AG08470 (cell line): Measurements from ENCODE around the genes MARCHF1, APELA, TMEM192, KLHL2, GK3 and CPE.

DNA sequence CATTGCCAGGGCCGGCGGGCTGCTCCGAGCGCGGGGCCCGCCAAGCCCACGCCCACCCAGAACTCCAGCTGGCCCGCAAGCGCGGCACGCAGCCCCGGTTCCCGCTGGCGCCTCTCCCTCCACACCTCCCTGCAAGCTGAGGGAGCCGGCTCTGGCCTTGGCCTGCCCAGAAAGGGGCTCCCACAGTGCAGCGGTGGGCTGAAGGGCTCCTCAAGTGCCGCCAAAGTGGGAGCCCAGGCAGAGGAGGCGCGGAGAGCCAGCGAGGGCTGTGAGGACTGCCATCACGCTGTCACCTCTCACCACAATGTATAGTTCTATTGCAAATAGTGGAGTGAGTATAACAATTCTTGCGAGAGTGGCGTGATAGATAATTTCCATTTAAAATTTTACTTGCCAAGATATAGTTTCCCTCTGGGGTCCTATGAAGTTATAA is 23.3 kb upstream of the NAF1 start:
- RRBS: no CpG with 5 or more reads among the region's 23 CpGs

GRCh38 chr4:163662653-163663327 is 168.3 kb downstream of the TMA16 start:
- RRBS: no CpG with 5 or more reads among the region's 8 CpGs

GRCh38 chr4:164383838-164384249 is at the start of gene MARCHF1:
MARCHF1 (minus strand) TSS chr4:164384019.
- RRBS: 9% methylated on average over 18 of the region's 24 CpGs

DNA sequence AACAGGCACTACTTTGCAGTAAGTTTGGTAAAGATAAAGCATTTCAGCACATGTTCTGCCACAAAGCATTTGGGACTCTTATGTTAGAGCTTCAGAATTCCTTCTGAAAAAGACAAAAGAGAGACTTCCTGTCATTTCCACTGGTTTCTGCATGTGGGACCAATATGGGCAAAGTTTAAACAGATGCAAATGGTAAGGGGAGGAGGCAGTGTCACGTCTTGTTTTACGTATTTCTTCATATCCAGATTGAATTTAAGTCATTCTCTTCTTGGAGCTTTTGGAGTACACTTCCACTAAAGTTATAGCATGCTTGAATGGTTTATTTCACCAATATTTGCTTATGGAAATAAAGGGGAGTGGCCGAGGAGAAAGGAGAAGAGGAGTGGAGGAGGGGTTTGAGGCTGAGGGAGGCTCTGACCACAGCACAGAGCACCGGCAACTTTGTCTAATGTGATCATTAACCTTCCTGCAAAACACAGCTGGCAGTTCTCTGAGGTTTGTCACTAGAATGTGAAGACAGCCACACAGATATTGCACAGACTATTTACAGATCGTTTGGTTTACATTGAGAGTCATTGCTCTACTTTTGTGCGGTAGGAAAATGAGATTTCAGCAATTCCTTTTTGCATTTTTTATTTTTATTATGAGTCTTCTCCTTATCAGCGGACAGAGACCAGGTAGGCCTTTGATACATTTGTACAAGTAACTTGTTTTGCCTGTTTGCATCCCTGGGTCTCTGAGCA is at the start of gene APELA:
Gene APELA (plus strand): TSS at position 448 of the 743 bp plus-strand sequence.
- RRBS: no CpG with 5 or more reads among the region's 7 CpGs

GRCh38 chr4:165112032-165113079 is at the start of gene TMEM192:
TMEM192 (minus strand) TSS chr4:165112860.
- RRBS: 1% methylated on average over 55 of the region's 82 CpGs

- RRBS: 1% methylated on average over 52 of the region's 143 CpGs
These were observed at the start of gene KLHL2 for GRCh38 chr4:165207200-165208331. KLHL2 (plus strand) TSS chr4:165207561.

DNA sequence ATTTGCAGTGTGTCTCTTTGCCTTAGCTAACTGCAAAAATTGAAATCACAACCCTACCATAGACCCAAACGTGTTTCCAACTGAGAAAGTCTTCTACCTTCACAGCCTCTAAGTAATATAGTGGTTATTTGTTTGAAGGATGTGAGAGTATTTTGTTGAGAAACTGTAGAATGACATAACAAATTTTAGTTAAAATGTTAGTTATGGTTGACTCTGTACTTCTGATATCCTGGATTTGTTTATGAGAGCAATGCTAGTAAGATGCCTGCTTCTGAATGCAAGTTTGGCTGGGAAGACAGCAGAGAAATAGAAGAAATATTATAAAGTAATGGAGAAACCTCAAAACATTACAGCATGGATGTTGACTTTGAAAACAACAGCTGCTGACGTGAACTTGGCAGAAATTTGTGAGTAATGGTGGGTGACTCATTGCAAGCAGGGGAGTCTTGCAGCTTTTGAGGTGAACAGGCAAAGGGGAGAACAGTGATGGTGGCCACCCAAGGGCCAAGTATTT is 7.8 kb downstream of the KLHL2 start:
- RRBS: no CpG with 5 or more reads among the region's 2 CpGs

DNA sequence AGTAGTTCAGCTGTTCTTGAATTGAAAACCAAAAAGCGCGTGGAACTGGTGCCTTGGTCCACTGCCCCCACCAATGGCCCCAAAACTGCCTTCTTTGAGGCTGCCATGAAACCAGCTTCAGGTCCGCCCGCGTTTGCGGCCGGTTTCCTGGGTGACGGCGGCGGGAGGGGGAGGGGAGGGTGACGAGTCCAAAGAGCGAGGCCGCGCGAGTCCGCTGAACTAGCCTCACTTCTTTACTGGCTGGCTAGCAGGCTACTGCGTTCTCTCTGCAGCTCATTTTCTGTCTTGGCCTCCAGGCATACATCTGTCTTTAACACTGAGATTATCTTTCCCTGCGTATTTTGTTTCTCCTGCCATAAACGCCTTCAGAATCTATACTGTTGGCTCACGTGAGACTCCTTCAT is at the start of gene GK3:
Gene GK3 (minus strand): TSS at position 166 of the 404 bp plus-strand sequence.
- RRBS: no CpG with 5 or more reads among the region's 20 CpGs

DNA sequence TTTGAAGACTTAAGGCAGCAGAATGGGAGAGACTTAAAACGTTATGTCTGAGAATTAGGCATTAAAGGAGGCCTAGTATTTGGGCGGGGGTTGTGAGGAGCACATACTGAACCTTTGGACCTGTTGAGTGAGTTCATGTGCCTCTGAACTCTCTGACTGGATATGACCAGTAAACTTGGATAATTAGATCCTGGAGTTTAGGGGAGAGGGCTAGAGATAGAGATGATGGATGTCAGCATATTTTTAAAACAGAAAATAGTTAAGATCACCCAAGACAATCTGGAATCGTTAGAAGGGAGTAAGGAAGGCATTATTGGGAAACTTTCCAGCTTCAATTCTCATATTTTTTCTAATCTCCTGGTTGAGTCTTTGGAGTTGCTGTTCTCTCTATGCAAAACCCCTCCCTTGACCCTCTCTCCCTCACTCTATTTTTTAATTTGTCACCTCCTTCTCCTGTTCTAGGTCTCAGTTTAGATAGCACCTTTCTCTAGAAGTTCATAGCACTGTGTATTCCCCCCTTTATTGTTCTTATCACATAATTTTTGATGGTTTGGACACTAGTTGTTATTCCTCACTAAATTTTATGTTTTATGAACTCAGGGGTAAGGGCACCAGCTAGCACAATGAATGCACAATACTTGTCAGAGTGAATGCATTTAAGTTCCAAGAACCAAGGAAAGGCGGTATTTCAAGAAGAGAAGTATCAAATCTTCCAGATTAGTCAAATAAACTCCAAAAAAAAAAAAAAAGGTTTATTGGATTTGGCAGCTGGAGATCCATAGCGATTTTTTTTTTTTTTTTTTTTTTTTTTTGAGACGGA is 1.6 kb downstream of the MSMO1 start:
- RRBS: no CpG with 5 or more reads among the region's 6 CpGs

DNA sequence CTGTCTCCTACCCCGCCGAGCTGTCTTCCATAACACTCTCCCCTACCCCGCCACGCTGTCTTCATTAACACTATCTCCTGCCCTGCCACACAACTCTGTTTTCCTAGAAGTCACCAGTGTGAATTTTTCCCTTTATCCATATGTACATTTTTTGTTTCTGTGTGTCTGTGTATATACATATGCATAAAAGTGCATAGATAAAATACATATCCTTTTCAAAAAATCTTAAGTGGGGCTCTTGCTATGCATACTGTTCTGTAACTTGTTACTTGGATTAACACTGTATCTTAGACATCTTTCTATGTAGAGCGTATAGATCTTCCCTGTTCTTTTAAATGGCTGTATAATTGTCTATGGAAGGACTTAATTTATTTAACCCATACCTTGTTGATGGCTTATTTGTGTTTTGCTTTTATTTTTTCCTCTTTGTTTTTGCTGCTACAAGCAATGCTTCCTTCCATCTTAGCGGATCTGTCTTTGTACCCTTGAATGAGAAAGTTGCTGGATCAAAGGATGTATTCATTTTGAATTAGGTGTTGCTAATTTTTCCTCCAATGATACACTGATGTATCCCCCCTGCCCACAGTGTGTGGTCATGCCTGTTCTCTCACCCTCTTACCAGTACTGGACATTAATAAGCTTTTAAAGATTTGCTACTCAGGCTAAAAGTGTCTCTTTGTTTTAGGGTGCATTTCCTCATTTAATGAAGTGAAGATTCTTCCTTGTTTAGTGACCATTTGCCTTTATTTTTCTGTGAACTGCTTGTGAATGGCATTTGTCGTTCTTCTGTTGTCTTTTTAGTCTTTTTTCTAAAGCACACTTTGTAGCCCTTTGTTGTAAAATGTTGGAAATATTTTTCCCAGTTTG is 4.8 kb downstream of the MSMO1 start:
- RRBS: no CpG with 5 or more reads among the region's 7 CpGs

DNA sequence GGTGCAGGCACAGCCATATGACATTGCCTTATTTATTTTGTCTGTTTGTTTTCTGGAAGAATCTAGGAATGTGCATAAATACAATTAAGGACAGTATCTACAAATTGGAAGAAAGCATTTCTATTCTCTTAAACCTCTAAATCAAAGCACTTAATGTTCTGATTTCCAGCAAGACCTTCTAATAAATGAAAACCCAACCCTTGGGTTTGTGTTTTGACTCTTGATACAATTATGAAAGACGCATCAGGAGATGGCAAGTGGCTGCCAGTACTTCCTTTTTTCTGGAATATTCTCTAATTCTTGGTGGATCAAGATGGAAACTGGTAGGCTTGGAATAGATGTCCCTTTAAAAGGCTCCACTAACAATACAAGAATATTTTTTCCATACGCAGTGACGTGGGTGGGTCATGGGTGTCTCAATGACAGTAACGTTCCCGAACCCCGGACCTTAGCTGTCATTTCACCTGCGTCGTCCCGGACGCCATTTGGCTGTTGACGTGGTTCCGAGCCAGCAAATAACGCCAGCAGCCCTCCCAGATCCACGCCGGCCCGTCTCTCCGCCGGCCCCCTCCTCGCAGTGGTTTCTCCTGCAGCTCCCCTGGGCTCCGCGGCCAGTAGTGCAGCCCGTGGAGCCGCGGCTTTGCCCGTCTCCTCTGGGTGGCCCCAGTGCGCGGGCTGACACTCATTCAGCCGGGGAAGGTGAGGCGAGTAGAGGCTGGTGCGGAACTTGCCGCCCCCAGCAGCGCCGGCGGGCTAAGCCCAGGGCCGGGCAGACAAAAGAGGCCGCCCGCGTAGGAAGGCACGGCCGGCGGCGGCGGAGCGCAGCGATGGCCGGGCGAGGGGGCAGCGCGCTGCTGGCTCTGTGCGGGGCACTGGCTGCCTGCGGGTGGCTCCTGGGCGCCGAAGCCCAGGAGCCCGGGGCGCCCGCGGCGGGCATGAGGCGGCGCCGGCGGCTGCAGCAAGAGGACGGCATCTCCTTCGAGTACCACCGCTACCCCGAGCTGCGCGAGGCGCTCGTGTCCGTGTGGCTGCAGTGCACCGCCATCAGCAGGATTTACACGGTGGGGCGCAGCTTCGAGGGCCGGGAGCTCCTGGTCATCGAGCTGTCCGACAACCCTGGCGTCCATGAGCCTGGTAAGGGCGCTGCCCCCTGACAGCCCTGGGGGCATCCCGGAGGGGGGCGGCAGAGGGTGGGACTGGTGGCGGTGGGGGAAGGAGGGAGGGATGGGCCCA is at the start of gene CPE:
Gene CPE (plus strand): TSS at position 614 of the 1,233 bp plus-strand sequence.
- RRBS: 5% methylated on average over 27 of the region's 83 CpGs

DNA sequence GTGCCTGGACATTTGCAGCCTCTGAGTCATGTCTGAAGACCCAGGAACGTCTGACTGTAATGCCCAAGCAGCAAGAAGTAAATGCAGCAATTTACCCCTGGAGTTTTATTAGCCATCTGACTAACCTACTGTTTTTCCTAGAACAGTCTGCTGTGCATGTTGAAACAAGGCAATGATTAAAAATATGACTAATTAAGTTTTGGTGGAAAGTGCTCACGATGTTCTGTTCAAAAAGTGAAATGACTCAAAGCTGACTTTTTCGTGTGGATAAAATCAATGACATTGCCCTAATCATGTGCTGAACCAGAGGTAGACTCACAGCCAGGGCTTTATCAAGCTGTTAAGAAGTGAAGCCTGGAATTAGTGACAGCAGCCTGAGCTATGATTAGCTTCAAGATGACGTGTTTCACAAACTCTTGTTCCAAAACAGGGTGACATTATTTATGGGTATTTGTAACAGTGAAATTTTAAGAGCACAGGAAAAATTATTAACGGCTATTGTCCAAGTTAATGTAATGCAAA is 201.7 kb downstream of the CPE start:
- RRBS: no CpG with 5 or more reads among the region's 5 CpGs

- RRBS: no CpG with 5 or more reads among the region's 5 CpGs
These were observed 172.3 kb downstream of the TLL1 start for GRCh38 chr4:166045346-166045660.

GRCh38 chr4:168257904-168258194 is 60.7 kb downstream of the DDX60 start:
- RRBS: no CpG with 5 or more reads among the region's 4 CpGs

GRCh38 chr4:168766302-168766898 is 243.7 kb downstream of the CBR4 start:
- RRBS: no CpG with 5 or more reads among the region's 7 CpGs

DNA sequence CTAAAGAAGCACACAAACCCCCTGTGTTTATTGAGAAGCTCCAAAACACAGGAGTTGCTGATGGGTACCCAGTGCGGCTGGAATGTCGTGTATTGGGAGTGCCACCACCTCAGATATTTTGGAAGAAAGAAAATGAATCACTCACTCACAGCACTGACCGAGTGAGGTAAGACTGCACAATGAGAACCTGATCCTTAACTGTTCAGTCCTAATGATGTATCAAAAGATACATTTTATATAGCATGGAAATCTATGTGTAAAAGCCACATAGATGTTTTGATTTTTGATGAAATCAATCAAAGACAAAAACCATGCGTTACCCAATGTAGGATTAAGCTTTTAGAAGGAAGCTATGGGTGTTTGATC is 85.8 kb downstream of the CBR4 start:
- RRBS: no CpG with 5 or more reads among the region's 4 CpGs

- RRBS: no CpG with 5 or more reads among the region's 4 CpGs
These were observed 83.9 kb downstream of the CBR4 start for GRCh38 chr4:168925993-168926690.

DNA sequence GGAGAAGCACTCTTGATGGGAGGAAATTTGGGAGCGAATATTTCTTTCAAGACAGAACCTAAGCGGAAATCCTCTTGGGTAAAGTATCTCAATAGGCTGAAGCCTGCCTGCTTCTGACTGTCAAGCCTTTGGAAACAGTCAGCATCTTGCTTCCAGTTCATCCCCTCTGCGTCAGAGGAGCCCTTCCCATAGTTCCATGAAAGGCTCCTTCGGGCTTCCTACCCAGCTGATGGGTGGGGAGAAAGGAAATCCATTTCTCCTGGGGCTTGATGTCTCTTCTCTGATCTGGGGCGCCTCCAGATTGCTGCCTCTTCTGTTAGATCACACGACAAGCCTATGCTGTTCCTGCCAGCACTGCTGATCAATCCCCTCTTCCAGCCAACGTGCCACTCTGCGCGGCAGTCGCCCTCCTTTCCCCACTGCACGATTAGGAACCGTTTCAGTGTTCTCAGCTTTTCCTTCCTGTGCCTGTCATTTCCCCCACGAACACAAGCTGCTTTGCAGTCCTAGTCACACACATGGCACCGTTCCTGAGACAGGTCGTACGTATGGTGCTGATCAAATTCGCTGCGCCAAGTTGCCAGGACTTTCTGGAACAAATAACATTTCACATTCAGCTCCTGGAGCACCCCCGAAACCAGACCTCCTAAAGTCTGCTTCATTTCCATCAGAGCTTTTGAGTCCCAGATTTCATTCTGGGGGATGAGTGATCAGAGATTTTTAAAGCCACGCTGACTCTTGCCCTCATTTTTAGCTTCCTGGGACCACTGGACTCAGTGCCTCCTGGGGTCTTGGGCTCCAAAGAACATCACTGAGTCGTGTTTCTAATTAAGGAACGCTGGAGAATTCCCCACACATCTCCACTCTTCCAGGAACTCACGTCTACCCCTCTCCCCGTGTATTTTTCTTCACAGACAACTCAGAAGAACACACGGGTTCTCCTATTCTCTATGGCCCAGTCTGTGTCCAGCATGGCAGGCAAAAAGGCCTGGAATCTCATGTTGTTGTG is 49.8 kb upstream of the CBR4 start:
- RRBS: no CpG with 5 or more reads among the region's 25 CpGs

DNA sequence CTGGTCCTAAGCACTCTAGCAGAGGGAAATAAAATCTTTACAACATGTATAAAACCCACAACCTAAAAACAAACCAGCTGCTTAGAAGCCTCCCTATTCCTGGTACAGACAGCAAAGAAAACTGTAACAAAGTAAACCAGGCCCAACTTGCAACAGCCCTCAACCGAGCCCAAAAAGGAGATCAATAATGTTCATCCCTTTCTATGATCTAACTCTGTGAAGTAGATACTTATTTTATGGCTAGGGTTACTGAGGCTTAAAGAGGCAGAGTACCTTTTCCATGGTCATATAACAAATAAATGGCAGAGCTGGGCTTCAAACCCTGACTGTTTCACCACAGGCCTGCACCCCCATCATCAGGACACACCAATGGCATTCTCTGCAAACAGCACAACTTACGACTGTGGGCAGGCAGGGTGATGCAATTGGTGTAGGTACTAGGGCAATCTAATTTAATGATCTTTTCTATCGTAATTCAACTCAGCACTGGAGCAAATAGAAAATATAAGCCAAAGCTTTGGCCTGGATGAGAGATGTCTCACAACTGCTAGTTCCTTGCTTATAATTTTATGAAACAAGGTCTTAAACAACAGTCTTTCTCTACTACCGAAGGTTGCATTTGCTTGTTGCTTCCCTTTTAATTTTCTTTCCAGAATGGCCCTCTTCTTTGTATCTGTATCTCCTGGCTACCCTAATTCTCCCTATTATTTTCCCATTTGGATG is 118.8 kb upstream of the CBR4 start:
- RRBS: no CpG with 5 or more reads among the region's 4 CpGs

DNA sequence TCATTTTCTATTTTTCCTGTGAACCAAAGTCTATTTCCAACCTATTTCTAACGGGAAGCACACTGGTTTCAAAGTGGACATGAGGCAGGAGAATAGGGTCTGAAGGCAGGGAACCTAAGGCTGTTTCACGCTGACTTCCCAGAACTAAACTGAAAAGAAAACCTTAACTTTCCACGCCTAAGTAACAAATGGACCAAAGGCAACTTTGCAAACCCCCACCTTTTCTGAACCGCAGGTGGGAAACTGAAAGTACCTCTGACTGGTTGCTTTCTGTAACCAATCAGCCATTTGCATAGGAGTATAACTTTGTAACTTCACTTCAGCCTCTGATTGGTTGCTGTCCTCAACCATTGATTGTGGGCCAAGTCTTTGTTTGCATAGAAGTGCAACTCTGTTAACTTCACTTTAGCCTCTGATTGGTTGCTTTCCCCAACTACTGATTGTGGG is 121.4 kb upstream of the CBR4 start:
- RRBS: no CpG with 5 or more reads among the region's 4 CpGs